SUDHL5 (cell line): ENCODE measurements around a stretch of chr2.

GRCh38 chr2:27738453-27739021 lies 33.0 kb upstream of the MRPL33 start:
- PRO-cap, result no peak

DNA sequence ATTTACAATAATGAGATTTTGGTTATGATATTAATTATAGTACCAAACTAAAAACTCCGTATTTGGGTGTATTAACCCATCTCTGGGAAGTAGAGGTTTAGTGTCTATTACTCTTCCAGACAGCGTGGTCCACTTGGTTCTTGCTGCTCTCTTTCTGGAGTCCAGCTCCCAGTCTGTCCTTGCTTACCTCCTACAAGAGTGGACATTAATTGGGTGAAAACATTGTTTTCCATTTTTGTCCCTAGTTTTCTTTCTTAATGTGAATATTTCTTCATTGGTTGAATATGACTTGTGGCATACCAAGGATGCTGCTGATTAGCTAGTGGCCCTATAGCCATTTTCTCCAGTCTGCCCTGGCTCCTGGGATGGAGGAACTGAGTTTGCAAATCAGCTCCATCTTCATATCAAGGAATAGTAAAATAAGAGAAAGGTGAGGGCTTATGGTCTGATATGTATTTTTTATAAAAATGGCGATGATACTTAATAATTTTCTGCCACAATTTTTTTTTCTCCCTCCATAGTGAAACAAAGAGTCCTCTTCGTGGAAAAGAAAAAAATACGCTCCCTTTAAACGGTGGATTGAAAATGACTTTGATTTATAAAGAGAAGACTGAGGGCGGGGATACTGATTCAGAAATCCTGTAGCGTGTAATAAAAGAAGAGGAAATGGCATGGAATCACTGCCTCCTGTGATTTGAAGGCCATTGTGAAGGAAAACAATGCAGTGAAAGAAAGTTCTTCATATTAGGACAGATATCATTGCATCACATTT lies 7.6 kb downstream of the MRPL33 start:
- PRO-cap, result no peak

- PRO-cap, result no peak
Observed at GRCh38 chr2:28347736-28348666, 44.7 kb upstream of the FOSL2 start.

DNA sequence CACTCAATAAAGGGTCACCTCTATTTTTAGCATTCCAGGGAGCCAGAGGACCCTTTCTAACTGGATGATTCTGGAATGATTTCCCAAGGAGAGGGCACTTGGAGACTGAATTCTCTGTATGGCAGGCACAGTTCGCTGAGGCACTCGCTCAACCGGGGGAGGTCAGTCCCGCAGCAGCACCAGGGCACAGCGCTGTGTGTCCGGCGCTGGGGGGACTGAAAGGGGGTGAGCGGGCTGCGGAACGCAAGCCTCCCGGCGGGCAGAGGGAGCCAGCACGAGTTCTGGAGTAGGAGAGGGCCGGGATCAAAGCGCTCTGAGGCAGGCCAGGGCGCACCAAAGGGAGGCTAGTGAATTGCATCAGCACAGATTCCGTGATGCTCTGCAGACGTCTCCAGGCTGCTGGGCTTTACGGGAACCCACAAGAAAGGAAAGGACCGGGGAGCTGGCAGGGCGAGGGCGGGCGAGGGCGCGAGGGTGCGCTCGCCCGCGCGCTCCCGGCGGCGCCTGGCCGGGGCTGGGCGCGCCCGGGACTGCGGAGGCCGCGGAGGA lies 2.6 kb upstream of the FOSL2 start:
- PRO-cap, result bidirectional peak, plus-strand start at position 421 of the sequence, minus-strand start at position 300 of the sequence

DNA sequence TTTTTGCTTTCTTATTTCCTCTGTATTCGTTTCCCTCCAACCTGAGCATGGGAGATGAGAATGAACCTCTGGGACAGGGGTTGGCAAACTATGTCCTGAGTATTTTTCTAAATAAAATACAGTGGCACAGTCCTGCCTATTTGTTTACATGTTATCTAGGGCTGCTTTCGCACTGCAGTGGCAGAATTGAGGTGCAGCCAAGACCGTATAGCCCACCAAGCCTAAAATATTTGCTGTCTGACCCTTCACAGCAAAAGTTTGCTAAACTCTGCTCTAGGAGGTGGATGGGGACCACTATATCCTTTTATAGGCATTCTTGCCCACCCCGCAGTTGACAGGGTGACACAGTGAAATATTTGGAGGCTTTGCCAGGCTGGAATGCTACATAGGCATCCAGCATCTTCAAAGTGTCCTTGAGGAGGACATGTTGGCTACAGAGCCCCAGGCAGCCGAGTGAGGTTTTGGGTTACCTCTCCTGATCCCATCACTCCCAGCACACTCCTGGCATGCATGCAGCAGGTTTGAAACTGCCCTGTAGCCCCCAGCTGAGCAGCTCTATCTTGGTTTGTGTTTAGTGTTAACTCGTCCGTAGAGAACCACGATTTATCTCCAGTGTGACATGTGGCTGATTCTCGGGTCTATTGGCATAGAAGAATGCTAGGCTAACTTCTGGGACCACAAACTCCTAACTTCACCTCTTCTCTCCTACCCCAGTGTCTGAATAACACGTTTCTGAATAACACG lies 7.2 kb downstream of the FOSL2 start:
- PRO-cap, result no peak

DNA sequence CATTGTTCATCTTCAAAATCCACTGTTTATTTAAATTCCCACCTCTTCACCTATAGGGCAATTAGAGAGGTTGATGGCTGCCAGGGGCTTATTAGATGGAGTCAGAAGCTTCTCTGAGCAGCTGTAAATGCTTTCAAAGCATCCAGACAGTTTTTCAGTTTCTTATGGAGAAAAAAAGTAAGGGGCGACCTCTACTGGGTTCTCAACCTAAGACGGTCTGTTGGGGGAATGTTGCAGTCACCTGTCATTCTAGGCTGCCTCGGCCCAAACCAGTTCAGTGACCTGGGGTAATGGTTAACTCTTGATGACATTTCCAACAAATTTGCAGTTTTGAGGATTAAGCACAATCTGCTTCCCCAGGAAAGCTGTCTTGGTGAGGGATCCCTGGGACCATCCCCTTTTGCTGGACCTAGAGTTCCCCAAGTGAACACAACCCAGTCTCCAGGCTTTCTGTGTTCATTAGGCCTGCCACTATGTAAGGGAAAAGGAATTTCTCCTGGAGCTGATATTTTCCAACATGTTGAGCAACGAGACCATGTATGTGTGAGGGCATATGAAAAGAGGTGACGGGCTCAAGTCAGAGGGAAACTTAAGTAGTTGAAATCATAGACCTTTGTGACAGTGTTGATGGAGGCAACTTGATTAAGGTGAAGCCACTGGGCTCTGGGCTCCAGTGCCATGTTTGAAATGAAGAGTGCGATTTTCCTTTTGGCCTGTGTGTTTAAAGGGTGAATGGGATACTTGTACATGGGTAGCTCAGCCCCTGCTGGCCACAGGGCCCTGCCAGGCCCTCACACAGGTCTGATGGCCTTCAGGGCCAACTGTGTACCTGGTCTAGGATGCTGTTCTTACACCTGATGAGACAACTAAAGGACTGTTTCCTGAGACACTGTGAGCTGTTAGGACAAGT lies 26.9 kb downstream of the FOSL2 start:
- PRO-cap, result no peak

- PRO-cap, result no peak
Observed at GRCh38 chr2:28437096-28437994, 44.7 kb downstream of the FOSL2 start.

DNA sequence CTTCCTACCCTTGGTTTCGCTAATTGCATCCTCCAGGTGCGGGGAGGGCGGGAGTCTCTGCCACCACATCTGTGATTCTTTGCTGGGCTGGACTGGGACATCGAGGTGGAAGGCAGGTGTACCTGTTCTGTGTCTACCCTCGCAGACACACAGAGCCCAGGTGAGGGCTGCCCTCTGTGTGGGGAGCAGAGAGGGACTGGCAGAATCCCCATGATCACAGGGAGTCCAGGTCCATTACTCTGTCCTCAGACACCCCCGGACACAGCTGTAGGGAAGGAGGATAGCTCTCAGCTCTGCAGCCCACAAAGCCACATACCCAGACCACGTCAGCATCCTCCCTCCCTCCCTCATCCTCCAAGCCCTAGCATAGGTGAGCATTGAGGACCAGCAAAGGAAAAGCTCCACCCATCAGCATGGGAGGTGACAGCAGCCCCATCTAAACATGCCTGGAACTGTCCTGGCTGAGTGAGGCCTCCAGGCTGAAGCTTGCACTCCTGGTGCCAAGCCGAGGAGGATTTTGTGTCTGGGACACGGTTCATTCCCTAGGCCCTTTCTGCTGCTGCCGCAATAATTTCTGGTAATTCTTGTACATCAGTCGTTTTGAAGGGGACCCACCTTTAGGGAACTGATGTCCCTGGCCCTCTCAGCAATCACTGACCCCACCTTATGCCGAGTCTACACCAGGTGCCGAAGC lies 49.9 kb downstream of the PLB1 start:
- PRO-cap, result no peak

DNA sequence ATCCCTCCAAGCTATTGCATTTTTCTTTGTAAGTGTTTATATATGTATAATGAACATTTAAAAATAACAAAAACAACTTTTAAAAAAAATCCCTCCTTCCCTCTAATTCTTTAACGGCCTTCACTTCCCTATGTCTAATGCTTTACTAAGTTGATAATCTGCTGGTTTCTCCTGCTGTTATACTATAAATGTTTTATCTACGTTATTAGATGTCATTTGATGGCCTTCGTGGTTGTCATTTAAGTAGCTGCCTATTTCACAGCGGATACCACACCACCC lies 51.9 kb downstream of the PLB1 start:
- PRO-cap, result no peak

- PRO-cap, result no peak
Observed at GRCh38 chr2:28583742-28584708, 88.2 kb downstream of the PLB1 start.

DNA sequence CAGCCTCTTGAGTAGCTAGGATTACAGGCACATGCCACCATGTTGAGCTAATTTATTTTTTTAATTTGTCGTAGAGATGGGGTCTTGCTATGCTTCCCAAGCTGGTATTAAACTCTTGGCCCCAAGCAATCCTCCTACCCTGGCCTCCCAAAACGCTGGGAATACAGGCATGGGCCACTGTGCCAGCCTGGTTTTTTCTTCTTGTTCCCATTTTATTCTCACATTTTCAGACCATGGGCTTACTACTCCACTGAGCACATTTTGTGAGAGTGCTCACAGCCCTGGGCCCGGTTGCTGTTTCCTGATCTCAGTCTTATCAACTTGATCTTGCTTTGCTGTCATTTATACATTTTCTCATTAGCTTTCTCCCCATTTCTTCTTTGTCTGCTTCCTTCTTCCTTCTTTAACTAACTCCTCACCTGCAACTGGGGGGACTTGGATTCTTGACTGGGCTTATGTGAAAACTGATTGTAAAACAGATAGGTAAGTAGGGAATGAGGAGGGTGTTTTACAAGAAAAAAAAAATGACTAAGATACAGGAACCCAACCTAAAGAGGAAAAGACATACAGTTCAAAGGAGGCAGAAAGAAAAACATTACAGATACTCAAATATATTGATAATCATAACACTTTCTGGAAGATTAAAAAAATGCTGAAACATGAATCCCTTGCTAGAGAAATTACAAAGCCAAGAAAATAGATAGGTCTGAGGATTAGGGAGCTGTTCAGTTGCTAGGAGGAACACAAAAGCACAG lies 117.4 kb downstream of the PLB1 start:
- PRO-cap, result no peak

DNA sequence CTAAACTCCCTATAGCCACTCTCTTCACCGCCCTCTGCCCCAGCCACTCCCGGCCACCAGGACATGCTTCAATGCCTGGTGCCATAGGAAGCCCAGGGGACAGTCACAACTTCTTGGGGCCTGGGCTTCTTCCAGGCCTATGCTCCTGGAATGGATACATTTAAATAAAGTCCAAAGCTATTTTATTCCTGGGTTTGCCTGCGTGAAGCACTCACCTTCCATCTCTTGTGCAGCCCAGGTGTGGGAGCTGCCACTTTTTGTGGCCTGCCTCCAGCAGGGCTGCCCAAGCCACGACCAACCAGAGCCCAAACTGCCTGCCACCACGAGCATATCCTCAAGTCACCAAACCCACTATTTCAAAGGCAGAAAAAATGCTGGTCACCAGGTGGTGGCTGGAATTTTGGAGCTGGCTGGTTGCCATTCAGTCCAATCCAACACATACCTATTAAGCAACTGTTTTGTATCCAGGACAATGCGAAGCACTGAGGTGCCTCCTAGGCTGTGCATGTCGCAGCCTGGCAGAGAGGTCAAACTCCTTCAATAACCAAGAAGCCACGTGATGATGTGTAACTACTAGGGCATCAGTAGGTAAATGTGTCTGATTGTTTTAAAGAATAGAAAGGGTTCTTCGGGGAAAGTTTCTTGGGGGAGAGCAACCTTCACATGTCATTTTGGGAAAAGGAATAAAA lies 108.4 kb upstream of the PPP1CB start:
- PRO-cap, result no peak

DNA sequence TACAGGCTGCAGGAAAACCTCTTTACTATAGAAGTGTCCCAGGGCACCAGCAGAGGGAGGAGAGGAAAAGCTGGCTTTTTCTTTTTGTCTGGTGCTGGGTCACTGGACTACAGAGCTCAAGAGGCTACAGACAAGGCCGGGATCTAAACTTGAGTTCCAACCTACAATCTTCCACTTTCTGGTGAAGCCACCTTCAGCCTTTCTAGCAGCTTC lies 88.2 kb upstream of the PPP1CB start:
- PRO-cap, result no peak

GRCh38 chr2:28680817-28681697 lies 70.6 kb upstream of the PPP1CB start:
- PRO-cap, result no peak

- PRO-cap, result no peak
Observed at GRCh38 chr2:28755395-28756110, 3.9 kb downstream of the PPP1CB start.

DNA sequence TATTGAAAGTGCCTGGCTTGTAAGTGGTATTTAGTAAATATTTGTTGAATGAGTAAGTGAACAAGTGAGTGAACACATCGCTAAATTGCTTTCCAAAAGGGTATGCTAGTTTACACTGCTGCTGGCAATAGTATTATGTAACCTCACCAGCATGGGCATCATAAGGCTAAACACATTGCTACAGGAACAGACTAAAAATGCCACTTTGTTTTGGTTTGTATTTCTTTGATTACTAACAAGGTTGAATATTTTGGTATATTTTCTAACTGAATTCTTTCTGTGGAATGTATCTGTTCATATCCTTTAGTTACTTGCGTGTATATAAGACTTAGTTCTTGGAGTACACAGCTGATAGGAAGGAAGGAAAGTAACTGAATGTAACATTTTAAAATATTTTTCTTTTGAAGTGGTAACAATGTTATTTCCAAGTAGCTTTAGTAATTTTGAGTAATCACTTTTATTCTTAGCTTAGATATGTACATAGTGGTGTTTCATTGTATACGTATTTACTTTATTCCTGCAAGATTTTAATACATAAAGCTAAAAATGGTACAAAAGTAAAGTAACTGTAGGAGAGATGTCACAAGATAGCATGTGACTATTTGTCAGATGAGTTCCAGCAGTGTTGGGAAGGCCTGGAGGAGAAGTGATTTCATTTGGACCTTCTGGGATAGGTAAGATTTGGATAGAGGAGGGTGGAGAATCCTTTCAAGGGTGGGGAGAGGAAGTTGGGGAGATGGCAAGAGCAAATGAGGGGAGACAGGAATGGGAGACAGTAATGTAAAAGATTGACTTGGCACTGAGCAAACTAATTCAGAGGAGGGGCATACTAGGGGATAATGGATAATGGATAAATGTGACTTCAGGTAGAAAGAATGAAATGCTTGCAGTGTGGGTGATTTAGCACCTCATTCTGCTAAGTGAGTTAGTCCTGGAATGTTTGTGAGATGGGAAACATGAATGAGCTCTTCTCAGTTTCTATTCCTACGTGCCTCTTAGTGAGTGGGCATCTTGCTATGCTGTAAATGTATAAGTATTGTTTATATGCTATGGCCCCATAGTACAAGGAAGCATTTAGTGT lies 10.3 kb downstream of the WDR43 start:
- PRO-cap, result no peak

GRCh38 chr2:28905995-28907221 lies 11.9 kb downstream of the WDR43 start:
- PRO-cap, result no peak

DNA sequence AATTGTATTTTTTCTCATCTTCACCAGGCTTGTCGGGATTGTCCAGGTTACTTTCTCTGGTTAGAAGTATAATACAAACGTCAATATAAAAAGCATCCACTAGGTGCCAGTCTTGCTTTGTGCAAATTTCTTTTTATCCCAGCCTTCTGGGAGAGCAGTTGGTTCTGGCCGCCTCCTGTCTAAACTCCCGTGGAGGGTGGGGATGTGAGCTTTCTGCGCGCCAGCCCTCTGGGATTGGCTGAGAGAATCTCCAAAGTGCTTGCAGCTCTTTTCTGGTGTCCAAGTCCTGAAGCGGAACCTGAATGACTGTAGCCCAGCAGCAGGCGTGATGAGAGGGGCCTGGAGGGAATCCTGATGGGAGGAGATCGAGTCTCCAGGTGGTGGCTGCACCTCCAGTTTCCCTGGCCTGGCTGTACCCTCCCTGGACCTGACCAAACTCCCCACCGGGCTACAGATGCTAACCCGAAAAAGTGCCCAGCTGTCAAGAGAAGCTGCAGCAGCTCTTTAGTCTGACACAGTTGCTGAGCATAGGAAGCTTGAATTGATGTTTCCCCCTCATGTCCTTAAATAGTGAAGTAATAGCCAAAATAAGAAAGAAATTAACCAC lies 22.3 kb upstream of the TOGARAM2 start:
- PRO-cap, result no peak

- PRO-cap, result no peak
Observed at GRCh38 chr2:28997121-28997609, 16.1 kb downstream of the TOGARAM2 start.

DNA sequence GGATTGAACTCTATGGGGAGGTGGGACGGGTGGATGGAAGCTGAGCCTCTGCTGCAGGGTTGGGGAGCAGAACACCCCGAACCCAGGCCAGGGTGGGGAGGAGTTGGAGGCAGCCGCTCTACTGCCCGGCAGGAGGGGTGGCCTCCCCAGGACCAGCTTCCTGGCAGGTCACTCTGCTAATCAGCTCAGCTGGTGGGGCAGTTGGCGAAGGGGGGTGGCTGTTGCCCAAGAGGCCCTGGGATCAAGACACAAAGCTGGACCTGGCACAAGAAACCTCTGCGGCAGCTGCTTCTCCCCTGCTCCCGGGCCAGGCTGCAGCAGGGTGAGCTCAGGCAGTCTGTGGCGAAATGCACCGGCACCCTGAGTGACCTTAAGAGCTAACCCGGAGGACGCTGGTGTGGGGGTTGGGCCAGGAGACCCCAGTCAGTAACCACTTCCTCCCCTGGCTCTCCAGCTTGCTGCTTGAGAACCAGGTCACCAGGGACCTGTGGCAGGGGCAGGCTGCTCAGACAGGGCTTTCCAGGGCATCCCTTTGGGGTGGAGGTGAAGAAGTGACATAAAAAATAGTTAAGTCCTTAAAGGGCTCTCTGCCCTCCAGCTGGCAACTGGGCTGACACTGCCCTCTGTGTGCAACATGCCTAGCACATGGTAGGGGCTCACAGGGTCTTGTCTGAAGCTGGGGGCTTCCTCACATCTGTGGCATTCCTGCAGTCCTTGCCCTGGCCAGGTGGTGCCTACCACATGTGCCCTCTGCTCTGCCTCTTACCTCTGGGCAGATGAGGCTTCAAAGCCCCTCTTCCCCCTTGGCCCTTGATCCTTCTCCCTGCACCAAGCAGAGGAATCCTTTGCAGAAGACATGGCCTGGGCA lies 31.3 kb downstream of the TOGARAM2 start:
- PRO-cap, result no peak